Epidermal melanocyte (primary cell): ENCODE data around the gene FBP1.

- RRBS, result 2% methylated on average over 16 of the region's 51 CpGs
These were observed 82.7 kb downstream of the PTPDC1 start for GRCh38 chr9:94166699-94167531.

- RRBS, result no CpG with 5 or more reads among the region's 2 CpGs
These were observed 82.1 kb upstream of the ZNF169 start for GRCh38 chr9:94176895-94177407.

- RRBS, result no CpG with 5 or more reads among the region's 5 CpGs
These were observed 76.7 kb upstream of the ZNF169 start for GRCh38 chr9:94182233-94182898.

DNA sequence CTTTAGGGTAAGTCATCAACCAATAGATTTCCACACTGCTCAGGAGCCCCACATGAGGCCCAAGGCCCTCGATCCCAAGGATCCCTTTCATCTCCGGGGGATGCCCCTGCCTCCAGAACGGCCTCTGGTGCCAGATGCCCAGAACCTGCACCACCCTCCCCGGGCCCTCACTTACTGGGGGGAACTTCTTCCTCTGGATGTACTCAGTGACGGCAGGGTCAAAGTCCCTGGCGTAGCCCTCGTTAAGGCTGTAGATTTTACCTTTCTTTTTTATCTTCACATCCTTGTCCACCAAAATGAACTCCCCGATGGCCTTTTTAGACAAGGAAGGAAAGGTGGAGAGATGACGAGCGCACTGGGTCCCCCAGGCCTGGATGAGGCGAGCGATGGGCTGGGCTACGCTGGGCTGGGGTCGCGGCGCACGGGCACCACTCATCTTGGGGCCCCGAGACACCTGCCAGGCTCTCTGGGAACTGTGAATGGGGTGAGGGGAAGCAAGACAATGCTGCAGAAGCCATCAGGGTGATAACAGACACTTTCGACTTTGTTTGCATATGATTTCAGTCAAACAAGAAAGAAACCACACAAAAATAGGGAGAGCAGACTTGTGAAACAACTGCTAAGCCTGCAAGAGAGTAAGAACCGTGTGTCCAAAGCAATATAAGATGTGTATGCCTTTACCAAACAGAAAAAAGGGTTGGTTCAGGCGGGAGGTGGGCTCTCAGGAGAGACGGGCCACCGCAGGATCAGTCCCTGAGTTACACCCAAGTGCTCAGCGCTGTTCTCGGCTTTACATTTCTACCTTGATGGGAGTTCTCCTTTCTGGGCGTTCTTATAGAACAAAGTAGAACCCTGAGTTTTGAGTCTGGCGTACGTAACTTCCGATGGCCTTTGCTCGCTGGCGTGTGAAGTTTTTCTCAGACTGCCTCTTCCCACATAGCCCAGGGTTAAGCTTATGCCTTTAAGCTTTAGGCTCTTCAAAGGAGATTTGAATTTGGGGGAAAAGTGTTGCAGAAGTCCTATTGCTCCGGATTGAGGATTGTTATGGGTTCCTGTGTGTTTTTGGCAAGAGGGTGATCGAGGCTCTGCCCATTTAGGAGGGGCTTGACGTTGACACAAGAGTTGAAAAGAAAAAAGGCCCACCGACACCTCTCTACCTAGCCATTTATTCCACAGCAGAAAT is 13.4 kb upstream of the FBP2 start:
- RRBS, result 86% methylated on average over 3 of the region's 35 CpGs

GRCh38 chr9:94632652-94633762 is 6.3 kb downstream of the FBP1 start:
- RRBS, result no CpG with 5 or more reads among the region's 20 CpGs

DNA sequence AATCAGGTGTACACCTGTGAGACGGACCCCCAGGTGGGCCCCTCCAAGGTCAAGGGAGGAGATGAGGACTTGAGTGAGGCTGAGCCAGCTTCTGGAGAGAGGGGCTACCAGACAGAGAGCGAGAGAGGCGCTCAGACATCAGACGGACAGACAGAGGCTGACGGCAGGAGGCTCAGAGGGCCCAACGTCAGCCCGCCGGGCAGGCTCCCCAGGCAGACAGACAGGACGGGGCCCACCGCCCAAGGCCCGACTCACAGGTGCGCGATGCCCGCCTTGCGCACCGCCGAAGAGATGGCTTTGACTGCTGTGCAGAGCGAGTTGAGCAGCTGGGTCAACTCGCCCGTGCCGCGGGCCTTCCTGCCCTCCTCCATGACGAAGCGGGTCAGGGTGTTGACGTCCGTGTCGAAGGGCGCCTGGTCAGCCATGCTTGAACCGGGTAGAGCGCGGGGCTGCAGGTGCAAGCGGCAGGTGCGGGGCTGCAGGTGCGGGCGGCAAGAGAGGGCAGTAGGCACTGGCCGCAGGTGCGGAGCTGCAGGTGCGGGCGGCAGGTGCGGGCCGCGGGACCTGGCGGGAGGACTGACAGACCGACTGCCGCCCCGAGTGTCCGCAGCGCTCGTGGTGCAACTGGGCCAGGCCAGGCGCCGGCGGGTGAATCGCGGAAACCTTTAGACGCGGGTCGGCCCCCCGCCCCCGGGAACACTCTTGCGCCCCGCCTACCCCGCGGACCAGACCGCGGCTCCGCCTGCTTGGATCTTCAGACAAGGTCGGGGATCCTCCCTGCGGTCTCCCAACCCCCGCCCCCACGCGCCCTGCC is at the start of gene FBP1:
FBP1 (minus strand) TSS at position 633 of the 814 bp plus-strand sequence.
- RRBS, result 2% methylated on average over 9 of the region's 71 CpGs

- RRBS, result no CpG with 5 or more reads among the region's 4 CpGs
These were observed 7.6 kb downstream of the AOPEP start for GRCh38 chr9:94734142-94734367.

- RRBS, result no CpG with 5 or more reads among the region's 9 CpGs
These were observed 92.7 kb downstream of the AOPEP start for GRCh38 chr9:94819018-94819756.

DNA sequence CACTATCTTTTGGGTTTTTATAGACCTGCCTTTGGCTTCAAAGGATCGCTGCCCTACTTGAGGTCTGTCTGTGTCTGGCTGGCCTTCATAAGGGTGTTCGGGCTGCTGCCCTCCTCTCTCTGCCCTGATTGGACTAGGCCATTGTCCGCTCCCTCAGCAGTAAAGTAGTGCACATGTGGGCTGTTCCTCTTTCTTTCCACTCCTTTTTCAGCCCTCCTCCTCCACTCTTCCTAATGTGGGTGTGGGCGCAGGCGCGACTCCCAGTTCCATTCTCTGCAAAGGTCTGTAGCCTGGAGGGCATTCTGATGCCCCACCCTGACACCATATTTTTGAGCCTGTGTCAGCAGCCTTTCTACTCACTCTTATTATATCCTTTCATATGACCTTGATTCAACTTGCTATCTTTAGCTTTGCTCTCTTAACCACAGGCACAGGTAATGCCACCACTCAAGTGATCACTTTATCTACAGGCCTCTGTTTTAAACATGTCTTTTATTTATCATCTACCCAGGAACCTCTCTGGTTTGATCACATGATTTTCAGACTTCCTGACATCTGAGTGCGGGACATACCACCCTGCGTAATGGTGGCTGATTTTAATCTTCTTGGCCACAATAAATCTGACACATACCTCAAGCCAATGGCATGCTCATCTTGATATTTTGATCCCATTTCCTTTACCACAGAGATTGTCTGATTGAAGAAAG is 144.5 kb downstream of the AOPEP start:
- RRBS, result no CpG with 5 or more reads among the region's 8 CpGs

GRCh38 chr9:94929284-94930015 is 203.0 kb downstream of the AOPEP start:
- RRBS, result no CpG with 5 or more reads among the region's 17 CpGs

DNA sequence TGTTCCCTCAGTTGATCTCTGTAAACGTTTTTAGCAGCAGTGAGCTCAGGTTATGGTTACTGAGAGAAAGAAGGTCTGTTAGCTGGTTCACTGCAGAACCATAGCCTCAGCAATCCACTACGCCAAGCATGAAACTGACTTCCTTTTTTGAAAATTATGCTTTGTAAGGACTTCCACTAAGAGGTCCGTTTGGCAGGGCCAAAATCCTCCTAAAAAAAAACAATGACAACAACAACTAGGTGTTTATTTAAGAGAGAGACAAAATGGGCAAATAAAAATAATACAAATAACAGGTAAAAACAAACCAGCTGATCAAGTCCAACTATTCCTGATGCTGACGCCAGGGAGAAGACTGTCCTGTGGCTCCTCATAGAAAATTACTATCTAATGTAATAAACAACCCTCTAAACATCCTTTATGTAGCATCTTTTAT is 273.4 kb downstream of the AOPEP start:
- RRBS, result no CpG with 5 or more reads among the region's 4 CpGs

DNA sequence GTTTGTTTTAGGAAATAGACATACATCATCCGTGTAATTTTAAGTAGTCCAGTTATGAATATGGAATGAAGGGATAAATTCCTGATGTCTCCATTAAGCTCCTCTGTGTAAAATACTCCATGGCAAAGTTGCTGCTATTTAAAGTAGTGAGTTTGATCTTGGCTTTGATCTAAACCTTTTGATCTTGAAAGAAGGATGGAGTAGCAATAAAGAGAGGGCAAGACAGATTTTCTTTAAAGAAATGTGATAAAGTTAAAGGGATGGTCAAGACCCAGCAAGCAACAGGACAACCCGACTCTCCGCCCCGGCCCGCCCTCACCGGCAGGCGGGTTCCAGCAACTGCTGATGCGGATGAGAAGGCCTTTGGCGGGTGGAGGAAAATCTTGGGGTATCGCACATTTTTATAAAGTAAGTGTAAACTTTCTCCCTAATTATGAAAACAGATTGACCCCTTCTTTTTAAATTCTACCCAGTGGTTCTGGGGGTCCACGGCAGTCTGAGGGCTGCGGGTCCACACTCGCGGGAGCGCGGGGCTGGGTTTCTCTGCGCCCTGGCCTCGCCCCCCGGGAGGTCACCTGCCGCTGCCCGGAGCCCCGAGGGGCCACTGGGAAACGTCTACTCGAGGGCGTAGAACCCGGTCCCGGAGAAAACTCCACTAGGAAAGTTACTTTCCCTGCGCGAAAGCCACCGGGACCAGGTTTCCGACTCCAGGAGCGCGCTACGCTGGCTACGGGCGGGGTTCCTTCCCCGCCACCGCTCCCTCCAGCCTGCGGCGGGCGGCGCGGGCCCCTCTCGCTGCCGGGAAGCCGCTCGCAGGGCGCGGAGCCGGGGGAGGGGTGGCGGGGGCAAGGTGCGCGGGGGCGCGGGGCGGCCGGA is 277.6 kb downstream of the AOPEP start:
- RRBS, result 4% methylated on average over 18 of the region's 57 CpGs

- RRBS, result no CpG with 5 or more reads among the region's 5 CpGs
These were observed 279.6 kb downstream of the FANCC start for GRCh38 chr9:95037921-95038261.

- RRBS, result 60% methylated on average over 12 of the region's 44 CpGs
These were observed 272.4 kb downstream of the FANCC start for GRCh38 chr9:95044808-95045743.

DNA sequence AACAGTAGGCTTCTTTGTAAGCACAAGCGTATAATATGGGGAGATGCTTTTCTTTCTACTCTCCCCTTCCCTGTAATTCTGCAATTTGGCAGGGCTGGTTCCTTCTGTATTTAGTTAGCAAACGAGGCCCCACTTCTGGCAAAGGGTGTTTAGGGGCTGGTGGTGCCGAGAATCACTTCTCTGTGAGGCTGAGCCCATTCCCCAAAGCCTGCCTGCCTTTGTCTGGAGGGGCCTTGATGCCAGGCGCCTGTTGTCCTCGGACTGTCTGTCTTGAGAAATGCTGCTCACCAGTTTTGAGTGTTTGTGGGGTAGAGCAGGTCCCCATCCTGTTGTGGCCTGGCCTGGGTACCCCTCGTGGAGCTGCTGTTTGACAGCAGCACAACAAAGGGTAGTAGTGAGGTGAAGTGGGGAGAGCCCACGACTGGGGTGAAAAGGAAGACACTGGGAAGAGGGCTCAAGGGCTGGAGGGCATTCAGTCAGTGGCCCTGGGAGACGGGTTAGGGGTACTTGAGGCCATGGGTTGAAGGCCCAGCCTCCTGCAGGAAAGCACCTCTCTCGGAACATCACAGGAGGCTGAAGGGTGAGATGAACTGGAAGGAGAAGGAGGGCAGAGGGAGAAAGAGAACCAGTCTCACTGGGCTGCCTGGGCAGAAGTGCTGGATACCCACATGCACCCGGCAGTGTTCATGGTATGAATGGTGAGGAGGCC is 259.0 kb downstream of the FANCC start:
- RRBS, result no CpG with 5 or more reads among the region's 10 CpGs

DNA sequence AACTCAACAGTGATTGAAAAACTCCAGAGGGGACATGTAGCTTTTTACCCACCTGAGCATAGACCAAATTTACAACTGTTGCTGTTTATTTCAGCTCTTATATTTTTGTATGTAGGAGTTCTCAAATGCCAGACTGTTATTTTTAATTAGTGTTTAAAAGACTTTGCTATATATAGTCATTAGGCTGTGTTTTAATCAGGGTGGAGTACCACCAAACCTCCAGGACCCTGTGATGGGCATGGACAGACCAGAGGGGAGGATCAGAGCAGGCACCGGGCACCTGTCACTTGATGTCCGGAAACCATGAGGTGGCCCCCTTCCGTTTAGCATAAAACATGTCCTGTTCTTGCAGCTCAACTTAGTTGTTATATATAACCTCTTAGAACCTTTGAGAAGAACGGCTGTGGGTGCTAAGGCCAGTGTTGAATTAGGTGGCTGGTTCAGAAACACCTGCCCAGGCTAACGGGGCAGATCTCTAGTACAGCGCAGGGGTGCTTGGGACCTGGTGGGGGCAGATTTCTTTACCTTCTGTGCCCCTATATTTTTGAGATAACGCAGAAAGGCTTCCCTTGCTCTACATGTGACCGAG is 255.6 kb downstream of the FANCC start:
- RRBS, result no CpG with 5 or more reads among the region's 8 CpGs

- RRBS, result no CpG with 5 or more reads among the region's 8 CpGs
These were observed 247.0 kb downstream of the FANCC start for GRCh38 chr9:95070409-95071043.

DNA sequence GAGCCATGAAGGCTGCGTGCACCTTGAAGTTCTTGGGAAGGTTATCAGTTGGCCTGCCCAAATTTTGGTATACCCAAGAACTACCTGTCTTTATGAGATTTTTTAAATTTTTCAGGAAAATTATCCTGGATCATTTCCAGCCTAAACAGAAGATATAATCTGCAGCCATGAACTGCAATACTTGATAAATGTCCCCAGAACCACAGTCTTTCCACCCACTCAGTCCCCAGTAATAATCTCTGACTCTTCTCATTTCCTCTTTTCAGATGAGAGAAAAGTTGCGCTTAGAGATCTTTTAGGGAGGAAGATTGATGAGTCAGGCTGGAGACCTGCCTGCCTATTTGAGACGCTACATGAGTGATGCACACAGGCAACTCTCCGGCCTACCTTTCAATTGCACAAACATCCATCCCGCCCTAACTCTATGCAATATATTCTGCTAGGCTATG is 159.8 kb downstream of the FANCC start:
- RRBS, result no CpG with 5 or more reads among the region's 5 CpGs

GRCh38 chr9:95188539-95189049 is 128.9 kb downstream of the FANCC start:
- RRBS, result no CpG with 5 or more reads among the region's 4 CpGs